ENCODE measurements around a stretch of chr11.

DNA sequence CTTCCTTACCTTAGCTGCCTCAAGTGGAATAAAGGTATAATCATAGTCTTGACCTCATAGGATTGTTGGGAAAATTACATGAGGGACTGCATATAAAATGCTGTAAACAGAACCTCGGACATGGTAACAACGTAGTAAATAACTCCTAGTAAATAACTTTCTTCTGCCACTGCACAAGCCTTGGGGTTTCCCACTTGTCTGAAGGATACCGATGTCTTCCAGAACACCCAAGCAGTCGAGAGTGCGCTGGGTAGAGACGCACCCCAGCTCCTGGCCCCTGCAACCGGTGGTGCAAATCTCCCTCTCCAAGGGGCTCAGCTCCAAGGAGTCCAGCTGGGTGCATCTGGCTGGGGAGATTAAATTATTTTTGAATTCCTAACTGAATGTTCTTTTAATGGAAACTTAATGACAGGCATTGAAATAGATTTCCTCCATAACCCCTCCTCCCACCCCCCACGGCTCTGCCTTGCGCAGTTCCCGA is 31.4 kb downstream of the KCNJ1 start:
- RRBS = no CpG with 5 or more reads among the region's 10 CpGs

DNA sequence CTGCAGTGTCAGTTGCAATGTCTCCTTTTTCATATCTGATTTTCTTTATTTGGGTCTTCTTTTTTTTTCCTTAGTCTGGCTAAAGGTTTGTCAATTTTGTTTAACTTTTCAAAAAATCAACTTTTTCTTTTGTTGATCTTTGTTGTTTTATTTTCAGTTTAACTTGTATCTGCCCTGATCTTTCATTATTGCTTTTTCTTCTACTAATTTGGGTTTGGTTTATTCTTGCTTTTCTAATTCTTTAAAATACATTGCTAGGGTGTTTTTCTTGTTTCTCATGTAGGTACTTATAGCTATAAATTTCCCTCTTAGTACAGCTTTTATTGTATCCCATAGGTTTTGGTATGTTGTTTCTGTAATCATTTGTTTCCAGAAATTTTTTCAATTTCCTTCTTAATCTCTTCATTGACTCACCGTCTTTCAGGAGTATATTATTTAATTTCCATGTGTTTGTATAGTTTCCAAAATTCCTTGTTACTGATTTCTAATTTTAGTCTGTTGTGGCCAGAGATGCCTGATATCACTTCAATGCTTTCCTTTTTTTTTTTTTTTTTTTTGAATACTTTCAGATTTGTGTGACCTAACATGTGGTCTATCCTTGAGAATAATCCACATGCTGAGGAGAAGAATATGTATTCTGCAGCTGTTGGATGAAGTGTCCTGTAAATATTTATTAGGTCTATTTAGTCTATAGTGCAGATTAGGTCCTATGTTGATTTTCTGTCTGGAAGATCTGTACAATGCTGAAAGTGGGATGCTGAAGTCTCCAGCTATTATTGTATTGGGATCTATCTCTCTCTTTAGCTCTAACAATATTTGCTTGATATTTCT is 61.3 kb upstream of the TP53AIP1 start:
- RRBS = no CpG with 5 or more reads among the region's 1 CpG

- RRBS = no CpG with 5 or more reads among the region's 6 CpGs
Measured at GRCh38 chr11:129141629-129142385, 50.3 kb downstream of the ARHGAP32 start.

DNA sequence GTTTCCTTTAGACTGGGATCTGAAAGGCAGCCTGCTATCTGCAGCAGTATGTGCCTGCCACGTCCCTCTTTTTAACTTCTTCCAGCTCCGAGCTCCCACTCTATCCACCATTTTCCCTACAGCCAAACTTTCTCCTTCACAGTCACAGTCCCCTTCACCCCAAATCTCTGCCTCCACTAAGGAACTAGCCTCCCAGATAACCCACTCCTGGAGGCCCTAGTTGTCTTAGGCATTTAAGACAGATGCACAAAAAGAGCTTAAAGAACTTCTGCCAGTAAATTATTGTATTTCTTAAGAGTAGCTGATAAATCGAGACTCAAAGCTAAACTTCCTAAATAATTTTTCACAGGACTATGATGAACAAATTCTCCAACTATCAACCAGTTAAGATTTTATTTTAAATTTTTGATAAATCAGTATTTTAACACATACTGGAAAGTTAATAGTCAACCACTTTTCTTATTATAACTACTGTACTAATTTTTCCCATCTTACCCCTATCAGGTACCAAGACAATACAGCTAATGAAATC is 66.3 kb upstream of the ARHGAP32 start:
- RRBS = no CpG with 5 or more reads among the region's 3 CpGs

DNA sequence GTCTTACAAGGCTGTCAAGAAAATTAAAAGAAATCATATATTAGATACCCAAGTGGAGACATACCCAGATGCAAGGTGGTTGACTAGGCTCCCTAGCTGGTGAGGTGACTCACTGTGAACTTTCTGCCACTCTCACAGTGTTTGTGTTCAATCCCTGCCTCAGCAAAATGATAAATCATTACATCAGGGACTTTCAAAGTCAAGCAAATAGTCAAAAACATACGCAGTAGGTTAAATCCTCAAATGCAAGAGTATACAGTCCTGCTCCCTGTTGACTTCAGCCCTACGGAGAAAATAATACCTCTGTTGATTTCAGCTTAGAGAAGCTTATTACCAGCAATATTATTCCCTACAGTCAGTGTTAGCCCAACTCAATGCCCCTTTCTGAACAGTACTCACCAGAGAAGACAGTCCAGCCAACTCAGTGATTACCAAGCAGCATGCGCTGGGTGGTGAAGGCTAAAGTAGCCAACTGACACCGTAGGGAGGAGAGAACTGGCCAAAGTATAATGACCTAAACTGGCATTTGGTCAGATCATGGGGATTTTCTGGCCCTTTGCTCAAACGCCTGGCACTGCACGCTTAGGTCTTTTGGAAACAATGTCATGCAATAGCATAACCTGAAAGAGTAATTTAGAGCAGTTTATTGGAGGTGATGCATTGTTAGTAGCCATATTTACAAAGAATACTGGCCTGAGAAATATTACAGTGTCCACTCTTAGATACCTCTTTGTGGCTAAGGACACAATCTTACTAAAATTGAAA is 73.0 kb upstream of the BARX2 start:
- RRBS = no CpG with 5 or more reads among the region's 6 CpGs

- RRBS = no CpG with 5 or more reads among the region's 6 CpGs
Measured at GRCh38 chr11:129313470-129314024, 62.1 kb upstream of the BARX2 start.

- RRBS = no CpG with 5 or more reads among the region's 17 CpGs
Measured at GRCh38 chr11:129617389-129618103, 198.1 kb upstream of the TMEM45B start.

- RRBS = 2% methylated on average over 2 of the region's 16 CpGs
Measured at GRCh38 chr11:129695982-129696459, 119.6 kb upstream of the TMEM45B start.

GRCh38 chr11:129853746-129854296 is 38.2 kb downstream of the TMEM45B start:
- RRBS = no CpG with 5 or more reads among the region's 10 CpGs

DNA sequence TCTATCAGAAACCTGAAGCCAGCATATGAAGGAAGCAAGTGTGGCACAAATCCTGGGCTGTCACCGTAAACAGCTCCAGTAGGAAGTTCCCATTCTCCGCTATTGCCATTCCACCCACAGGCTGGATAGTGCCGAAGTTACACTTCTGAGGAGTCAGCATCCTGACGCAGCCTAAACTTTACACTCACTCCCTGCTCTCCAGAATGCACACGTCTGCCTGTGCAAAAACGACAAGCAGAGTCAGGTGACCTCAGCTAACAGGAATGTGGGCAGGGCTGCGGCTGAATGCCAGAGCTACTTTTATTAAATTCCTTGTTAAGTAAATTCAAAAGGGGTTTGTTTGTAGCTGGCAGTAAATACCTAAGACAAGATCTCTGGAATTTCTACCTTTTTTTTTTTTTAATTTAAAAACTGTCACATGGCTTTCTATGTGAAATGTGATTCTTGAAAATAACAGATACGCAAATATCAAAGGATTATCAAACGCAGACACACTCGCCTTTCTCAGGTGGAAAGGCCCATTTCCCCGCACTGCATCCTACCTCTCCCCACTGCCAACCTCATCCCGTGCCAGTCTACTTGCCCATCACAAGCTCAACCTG is 33.6 kb downstream of the NFRKB start:
- RRBS = no CpG with 5 or more reads among the region's 12 CpGs

- RRBS = no CpG with 5 or more reads among the region's 6 CpGs
Measured at GRCh38 chr11:130085924-130086374, 16.3 kb downstream of the APLP2 start.

- RRBS = no CpG with 5 or more reads among the region's 6 CpGs
Measured at GRCh38 chr11:130120470-130120996, 39.0 kb upstream of the ST14 start.

- RRBS = no CpG with 5 or more reads among the region's 5 CpGs
Measured at GRCh38 chr11:130121405-130122048, 38.1 kb upstream of the ST14 start.

- RRBS = no CpG with 5 or more reads among the region's 10 CpGs
Measured at GRCh38 chr11:130158343-130158891, 1.2 kb upstream of the ST14 start.

- RRBS = 17% methylated on average over 2 of the region's 16 CpGs
Measured at GRCh38 chr11:130179848-130180455, 20.4 kb downstream of the ST14 start.

DNA sequence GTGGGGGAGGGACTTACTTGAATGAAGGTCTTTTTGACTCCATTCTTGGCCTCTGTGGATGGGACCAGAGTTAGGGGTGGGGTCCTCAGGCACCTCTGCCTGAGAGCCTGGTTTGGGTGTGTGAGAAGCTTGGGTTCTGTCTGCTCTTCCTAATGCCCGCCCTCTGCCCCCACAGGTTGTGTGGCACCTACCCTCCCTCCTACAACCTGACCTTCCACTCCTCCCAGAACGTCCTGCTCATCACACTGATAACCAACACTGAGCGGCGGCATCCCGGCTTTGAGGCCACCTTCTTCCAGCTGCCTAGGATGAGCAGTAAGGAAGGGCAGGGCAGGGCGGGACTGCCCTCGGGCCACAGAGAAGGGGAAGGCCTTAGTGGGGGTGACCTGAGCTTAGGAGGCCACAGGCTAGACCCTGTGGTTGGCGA is 34.4 kb downstream of the ST14 start:
- RRBS = no CpG with 5 or more reads among the region's 8 CpGs

DNA sequence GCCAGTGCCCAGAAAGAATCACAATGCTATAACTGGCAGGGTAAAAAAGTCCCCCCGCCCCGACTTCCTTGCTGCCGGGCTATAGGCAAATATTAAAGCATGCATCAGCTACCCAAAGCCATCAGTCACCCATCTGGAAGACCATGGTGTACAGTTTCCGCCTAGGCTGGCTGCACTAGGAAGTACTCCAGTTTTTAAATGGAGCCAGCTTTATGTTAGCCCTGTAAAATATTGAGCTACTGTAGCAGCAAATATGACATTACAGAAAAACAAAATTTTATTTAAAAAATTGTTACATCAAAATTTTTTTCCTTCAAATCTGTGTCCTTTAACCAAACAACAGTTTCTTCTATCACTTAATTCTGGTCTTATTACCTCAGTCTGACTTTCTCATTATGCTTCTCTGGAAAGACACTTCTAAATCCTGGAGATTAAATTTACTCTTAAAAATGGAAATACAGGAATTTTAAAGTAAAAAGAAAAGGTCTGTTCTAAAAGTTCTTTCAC is 67.9 kb downstream of the ST14 start:
- RRBS = no CpG with 5 or more reads among the region's 4 CpGs

DNA sequence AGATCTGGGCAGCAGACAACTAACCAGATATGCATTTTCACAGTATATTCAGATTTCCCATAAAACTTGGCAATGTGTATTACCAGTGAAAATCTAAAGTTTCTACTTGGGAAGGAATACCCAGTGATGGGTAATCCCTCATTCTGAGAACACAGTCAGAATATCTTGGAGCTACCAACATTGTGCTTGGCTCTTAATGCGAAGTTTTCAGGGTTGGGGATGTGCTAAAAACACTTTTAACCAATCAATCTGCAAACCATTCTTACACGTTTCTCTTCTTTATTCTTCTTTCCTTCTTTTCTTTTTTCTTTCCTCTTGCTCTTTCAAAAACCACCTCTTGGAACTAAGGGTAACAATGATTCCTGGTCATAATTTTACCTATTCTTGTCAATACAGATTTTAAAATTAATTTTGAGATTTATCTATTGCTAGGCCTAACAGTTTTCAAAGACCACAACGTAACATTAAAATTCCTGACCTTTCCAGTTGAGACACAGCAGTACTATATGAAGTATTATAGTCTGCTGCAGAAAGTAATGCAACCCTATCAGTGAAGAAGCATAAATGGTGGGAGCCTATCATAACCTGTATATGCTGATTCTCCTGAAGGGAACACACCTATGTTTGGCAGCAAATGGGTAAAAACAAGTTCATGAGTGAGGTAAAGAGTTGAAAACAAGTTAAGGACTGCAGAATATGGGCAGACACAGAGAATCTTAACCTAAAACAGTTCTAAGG is 72.0 kb downstream of the ST14 start:
- RRBS = no CpG with 5 or more reads among the region's 3 CpGs

DNA sequence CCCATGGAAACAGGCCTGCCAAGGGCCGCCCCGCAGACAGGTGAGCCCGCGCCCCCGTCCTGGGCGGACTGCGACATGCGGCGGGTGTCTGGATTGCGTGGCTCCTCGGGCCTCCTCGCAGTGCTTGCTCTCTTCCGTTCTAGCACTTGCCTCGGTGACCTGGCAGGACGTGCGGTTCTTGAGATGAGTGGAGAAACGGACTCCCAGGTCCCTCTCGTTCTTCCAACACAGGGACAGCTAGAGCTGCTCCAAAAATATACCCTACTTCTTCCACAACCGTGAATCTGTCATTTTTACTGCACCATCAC is 645 bp upstream of the ZBTB44 start:
- RRBS = no CpG with 5 or more reads among the region's 19 CpGs

DNA sequence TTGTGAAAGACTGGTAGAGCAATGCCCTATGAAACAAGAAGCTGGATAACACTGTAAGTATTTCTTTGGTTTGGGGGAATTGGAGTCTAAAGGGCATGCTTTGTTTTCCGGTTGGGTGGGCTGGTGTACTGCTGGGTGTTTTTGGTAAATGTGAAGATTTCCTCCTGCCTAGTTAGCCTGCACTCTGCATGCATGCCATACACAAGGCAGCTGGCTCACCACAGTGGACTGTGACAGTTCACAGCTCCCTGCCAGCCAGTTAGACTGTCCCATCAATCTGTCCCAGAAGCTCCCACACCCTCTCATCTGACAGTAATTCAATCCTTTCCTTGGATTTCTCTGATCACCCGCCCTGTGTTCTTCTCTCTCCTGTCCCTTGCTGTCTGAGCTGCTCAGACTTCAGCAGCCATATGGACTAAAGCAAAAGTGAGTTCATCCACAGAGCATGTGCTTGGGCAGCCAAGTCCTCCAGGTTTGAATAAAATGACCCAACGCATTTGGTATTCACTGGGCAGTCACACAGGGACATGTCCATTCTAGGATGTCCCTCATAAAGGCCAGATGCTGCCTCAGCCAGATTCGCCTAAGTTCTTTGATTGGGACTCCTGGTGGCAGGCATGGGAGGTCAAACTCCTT is 54.4 kb upstream of the ZBTB44 start:
- RRBS = no CpG with 5 or more reads among the region's 4 CpGs